Iris pigment epithelial cell (primary cell): ENCODE data around the genes HSP90B1, HCFC2 and EID3.

DNA sequence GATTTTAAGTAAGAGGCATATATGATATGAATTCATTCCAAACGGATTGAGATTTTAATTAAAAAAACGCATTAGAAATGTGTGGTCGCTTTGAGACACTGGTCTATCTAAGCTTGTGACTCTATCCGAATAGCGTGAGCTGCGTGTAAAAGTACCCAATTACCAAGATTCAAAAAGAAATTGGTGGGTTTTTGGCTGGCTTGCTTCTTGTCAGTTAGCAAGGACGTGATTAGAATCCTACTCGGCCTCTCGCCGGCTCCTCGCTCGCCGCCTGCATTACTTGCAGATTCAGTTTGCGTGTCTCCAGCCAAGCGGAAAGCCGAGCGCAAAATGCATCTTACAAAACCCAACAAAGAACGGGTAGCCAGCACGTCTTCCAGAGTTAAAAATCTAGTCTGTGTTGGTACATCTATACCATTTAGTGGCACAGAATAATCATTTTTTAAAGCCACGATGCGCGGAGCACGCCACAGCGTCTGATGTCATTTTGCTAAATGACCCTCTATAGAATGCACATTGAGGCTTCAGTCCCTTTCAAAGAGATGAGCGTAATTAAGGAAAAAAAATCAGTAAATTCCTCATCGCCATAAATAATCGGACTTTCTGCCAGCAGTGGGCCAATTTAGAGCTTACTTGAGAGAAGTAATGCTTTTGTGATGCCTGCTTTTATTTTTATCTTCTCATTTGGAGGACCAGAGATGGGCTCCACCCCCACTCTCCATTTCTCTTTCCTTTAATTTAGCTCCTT is 3.8 kb downstream of the ASCL1 start:
- RRBS: no CpG with 5 or more reads among the region's 27 CpGs

GRCh38 chr12:103840190-103841149 is 564 bp downstream of the NT5DC3 start:
- RRBS: 1% methylated on average over 41 of the region's 70 CpGs

- RRBS: 2% methylated on average over 4 of the region's 74 CpGs
Observed at GRCh38 chr12:103930231-103931389, at the start of gene HSP90B1. Gene HSP90B1 (plus strand): TSS chr12:103930410.

DNA sequence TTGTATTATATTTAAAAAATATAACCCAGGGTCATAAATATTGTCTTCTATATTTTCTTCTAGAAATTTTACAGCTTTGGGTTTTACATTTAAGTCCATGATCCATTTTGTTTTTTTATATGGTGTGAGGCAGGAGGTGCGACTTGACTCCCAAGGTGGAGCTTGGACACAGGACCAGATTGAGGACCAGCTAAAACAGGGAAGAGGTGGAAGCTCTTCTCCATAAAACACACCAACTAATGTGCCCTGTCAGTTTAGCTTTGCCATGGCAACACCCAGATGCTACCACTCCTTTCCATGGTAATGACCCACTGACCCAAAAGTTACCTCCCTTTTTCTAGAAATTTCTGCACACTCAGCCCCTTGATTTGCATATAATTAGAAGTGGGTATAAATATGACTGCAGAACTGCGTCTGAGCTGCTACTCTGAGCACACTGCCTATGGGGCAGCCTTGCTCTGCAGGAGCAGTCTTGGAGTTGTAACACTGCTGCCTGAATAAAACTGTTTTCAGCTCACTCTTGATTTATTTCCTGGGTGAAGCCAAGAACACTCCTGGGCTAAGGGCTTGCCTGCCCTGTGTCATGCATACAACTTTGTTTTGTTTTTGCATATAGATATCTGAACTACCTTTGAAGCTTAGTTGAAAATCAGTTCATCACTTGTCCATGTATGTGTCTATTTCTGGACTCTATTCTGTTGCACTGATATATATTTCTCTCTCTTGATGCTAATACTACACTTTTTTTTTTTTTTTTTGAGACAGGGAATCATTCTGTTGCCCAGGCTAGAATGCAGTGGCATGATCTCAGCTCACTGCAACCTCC is 3.1 kb upstream of the TDG start:
- RRBS: no CpG with 5 or more reads among the region's 2 CpGs

GRCh38 chr12:104011273-104011845 is 38.6 kb downstream of the GLT8D2 start:
- RRBS: no CpG with 5 or more reads among the region's 6 CpGs

- RRBS: 2% methylated on average over 16 of the region's 64 CpGs
Observed at GRCh38 chr12:104063681-104064721, at the start of gene HCFC2. Gene HCFC2 (plus strand): TSS chr12:104064531.

DNA sequence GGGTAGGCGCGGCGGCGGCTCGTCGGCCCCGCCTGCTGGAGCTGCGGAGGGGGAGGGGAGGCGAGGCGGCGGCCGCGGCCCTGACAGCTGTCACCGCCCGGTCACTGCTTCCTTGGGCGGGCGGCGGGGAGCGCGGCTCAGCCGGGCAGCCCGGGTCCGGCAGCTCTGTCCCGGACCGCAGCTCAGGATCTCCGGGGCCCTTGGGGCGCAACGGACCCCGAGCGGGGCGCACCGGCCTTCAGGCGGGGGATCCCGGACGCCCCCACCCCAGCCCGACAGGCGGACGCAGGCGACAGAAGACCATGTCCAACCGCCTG is 349 bp downstream of the HCFC2 start:
- RRBS: 3% methylated on average over 14 of the region's 40 CpGs

DNA sequence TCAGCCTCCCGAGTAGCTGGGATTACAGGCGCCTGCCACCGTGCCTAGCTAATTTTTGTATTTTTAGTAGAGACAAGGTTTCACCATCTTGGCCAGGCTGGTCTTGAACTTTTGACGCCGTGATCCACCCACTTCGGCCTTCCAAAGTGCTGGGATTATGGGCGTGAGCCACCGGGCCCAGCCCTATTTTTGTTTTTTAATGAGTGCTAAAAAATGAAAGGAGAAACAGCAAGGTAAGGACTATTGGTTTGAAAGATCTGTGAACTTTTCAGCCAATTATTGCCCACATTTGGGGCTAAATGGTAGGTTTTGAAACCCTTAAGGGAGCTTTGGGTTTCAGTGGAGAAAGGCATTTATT is 12.0 kb upstream of the EID3 start:
- RRBS: no CpG with 5 or more reads among the region's 8 CpGs

DNA sequence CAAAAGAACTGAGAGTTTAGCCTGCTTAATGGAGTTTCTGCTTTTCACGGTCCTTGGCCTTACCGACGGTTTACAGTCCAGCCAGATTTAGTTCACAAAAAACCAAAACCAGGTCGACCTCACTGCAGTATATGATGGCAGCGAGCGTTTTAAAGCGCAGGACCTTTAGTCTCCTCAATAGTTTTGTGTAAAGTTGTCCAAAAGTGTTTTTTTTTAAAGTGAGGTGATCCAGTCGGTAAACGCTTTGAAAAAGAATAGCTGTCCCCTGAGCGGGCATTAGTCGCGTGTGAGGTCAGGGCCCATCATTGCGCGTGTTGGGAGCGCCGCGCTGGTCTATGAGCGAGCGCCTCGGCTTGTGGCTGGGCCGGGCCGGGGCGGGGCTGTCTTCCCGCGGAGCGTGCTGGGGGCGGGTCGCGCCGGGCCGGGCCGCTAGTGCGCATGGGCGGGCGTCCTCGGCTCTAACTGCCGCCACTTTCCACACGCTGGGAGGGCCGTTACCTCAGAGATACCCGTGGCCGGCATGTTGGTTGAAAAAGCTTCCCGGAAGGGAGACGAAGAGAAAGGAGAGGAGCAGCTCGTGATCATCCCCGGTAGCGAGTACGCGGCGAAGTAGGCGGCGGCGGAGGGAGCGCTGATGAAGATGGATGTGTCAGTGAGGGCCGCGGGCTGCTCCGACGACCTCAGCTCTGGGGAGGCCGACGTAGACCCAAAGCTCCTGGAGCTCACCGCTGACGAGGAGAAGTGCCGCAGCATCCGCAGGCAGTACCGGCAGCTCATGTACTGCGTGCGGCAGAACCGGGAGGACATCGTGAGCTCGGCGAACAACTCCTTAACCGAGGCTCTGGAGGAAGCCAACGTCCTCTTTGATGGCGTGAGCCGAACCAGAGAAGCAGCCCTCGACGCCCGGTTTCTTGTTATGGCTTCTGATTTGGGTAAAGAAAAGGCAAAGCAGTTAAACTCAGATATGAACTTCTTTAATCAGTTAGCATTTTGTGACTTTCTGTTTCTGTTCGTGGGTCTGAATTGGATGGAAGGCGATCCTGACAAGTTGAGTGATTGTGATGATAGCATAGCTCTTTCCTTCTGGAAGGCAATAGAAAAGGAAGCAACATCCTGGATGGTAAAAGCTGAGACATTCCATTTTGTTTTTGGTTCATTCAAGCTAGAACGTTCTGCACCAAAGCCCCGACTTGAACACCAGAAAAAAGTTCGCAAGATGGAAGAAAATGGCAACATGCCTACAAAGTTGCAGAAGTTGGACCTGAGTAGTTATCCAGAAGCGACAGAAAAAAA is at the start of gene EID3:
Gene EID3 (plus strand): TSS at position 439 of the 1,293 bp plus-strand sequence.
- RRBS: 33% methylated on average over 16 of the region's 83 CpGs

DNA sequence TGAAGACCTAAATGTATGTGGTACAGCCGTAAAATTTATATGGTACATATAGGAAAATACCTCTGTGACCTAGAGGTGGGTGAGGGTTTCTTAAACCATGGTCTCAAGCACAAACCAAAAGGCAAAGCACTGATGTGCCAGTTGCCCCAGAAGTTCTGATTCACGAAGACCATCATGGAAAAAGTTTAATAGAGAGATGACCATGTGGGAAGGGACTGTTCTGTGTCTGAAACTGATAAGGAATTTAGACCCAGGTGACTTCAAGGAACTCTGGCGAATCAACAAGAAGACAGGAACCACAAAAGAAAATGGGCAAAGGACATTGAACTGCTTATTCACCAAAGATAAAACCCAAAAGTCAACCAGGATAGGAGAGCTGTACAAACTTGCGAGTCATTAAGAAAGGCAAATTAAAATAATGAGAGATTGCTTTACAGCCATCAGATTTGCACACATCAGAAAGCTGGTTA is 55.3 kb downstream of the EID3 start:
- RRBS: no CpG with 5 or more reads among the region's 4 CpGs

- RRBS: no CpG with 5 or more reads among the region's 12 CpGs
Observed at GRCh38 chr12:104478095-104479331, 21.8 kb downstream of the CHST11 start.

GRCh38 chr12:104482085-104483122 is 25.7 kb downstream of the CHST11 start:
- RRBS: no CpG with 5 or more reads among the region's 13 CpGs

GRCh38 chr12:104486247-104486921 is 29.6 kb downstream of the CHST11 start:
- RRBS: no CpG with 5 or more reads among the region's 11 CpGs

- RRBS: no CpG with 5 or more reads among the region's 11 CpGs
Observed at GRCh38 chr12:104603803-104604903, 147.4 kb downstream of the CHST11 start.

GRCh38 chr12:104858560-104858959 is 99.5 kb downstream of the SLC41A2 start:
- RRBS: no CpG with 5 or more reads among the region's 3 CpGs

- RRBS: no CpG with 5 or more reads among the region's 3 CpGs
Observed at GRCh38 chr12:104944227-104944854, 13.7 kb downstream of the SLC41A2 start.

DNA sequence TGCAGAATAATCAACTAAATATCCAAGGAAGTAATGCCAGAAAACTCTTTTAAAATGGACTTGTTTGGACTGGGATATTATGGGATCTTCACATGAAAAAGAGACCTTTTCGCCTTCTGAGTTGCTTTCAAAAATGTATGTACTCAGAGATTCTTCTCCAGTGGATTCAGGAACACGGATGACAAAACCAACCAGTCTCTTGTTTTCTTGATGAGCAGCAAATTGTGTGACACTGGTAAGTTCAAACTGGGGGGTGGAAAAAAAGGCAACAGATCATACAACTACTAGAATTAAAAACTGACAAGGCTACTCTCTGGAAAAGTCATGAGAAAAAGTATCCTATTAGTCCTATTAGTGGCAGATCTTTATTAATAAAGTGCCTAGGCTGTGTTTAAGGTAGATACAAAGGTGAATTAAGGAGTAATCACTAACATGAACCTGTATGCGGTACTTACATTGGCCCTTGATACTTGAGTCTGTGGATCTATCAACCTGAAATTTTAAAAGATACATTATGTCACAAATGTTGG is 59.1 kb downstream of the APPL2 start:
- RRBS: no CpG with 5 or more reads among the region's 3 CpGs

DNA sequence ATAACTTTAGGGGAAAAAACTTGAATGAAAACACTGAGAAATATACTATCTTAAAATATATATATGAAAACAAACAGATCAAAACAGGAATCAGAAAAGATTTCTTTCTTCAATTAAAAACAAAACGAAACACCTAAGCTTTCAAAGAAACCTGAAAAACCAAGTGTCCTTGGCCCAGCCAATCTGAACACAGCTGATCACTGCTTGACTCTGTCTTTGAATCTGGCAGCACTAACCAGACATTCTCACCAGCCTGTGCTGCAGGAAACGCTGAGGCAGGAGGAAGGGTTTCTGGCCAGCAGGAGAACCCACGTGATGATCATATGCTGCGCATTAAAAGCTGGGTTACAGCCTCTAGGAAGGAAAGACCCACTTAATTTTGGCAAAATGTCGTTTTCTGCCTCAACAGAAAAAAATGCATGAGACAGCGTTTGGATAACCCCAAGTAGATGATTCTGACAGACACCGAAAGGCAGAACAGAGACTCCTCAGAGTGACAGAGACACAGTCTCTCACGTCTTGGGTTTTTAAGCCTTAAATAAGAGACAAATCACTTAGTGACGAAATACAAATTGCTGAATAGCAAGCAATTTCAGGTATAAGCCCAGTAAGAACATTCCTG is 9.8 kb downstream of the APPL2 start:
- RRBS: no CpG with 5 or more reads among the region's 9 CpGs

- RRBS: no CpG with 5 or more reads among the region's 9 CpGs
Observed at GRCh38 chr12:105466500-105467197, 136.2 kb downstream of the C12orf75 start.